Epithelial cell of esophagus (primary cell): ENCODE measurements around a stretch of chr22.

DNA sequence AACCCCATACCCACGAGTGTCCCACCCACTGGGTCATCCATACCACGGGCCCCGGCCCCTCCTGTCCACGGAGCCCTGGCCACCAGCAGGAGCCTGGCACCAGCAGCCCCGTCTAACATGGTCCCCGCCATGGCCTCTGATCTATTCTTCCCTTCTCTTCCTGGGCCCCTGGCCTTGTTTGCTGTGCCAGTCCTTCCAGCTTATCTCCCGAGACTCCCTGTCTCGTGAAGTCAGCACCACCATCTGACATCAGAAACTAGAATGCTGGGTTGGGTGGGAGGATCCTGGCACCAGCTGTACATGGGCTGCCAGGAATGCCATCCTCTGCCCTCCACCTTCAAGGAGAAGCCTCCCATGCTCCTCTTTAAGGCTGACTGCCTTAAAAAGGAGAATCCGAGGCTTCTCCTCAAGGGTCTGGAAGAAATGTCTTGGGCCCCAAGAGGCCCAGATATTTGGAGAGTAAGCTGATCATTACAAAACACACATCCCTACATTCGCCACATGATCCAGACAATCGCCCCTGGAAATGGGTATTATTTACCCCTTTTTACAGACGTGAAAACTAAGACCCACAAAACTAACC is 3.4 kb upstream of the CERK start:
- RRBS: no CpG with 5 or more reads among the region's 12 CpGs

GRCh38 chr22:46749879-46750852 is 12.1 kb upstream of the CERK start:
- RRBS: no CpG with 5 or more reads among the region's 18 CpGs

- RRBS: no CpG with 5 or more reads among the region's 18 CpGs
Measured at GRCh38 chr22:46753856-46754878, 8.3 kb upstream of the TBC1D22A start.

- RRBS: no CpG with 5 or more reads among the region's 8 CpGs
Measured at GRCh38 chr22:46764850-46765623, 2.6 kb downstream of the TBC1D22A start.

- RRBS: 85% methylated on average over 6 of the region's 15 CpGs
Measured at GRCh38 chr22:47042988-47043496, 280.6 kb downstream of the TBC1D22A start.

- RRBS: no CpG with 5 or more reads among the region's 23 CpGs
Measured at GRCh38 chr22:47053493-47054390, 291.3 kb downstream of the TBC1D22A start.

GRCh38 chr22:47292526-47292900 is 530.1 kb downstream of the TBC1D22A start:
- RRBS: no CpG with 5 or more reads among the region's 11 CpGs

DNA sequence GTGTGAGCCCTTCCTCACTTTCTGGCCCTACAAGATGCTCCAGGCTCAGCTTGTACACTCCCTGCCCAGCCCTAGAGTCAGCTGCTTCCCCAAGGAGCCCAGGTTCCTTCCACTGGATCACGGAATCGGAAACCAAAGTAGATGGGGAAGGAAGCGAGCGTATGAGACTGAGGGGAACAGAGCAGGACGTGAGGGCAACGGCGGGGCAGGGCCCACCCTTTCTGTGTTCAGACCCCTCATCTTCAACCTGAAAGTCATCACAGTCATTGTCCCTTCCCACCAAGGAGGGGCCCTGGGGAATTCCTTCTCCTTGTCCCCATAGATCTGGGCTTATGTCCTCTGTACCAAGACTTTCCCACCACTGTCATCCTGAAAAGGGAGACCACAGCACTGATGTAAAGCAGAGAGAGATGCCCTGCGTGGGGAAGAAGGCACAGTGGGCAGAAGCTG is 605.9 kb upstream of the TAFA5 start:
- RRBS: no CpG with 5 or more reads among the region's 8 CpGs

DNA sequence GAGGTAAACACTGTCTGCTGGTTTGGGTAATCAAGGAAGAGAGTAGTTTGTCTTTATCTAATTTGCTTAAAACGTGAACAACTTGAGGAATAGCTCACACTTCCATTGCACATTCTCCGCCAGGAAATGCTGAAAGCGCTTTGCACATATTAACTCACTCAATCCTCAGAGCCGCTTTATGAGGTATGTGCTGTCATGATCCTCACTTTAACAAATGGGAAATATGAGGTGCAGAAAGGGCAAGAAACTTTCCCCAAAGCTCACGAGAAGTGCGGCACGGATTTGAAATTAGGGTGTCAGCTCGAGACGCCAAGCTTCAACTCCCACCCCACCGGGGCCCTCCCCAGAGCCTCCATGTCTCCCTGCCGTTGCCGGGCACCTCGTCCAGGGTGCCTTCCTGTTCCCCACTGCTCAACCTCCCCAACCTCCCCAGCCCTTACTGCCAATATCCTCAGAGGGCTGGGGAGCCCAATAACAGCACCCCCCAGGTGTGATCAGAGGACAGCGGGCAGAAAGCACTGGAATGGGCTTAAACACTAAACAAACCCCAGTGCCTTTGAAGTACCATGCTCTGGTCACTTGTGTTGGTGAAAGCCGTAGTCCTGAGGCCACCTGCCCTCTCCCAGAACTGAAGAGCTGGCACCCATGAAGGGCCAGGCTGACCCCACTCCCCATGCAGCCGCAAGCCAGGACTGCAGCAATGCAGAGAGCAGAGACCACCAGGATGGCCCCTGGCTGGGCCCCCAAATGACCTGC is 390.5 kb upstream of the TAFA5 start:
- RRBS: no CpG with 5 or more reads among the region's 16 CpGs

GRCh38 chr22:48366728-48367010 is 122.7 kb upstream of the TAFA5 start:
- RRBS: no CpG with 5 or more reads among the region's 6 CpGs

GRCh38 chr22:48489912-48490563 is 685 bp downstream of the TAFA5 start:
- RRBS: 2% methylated on average over 45 of the region's 68 CpGs

GRCh38 chr22:48576444-48577344 is 87.3 kb downstream of the TAFA5 start:
- RRBS: 4% methylated on average over 56 of the region's 98 CpGs

DNA sequence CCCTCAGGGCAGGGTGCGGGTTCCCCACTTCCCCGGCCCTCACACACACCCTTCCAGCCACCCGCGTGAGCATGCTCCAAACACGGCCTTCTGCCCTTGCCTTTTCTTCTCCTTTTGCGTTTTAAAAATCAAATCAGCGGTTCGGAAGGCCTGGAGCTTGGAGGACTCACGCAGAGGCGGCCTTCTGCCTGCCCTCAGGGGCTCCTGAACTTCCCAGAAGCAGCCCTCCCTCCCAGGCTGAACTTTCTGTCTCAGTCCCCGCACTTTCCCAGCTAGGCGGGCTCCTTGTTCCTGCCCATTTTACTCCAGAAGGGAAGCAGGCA is 98.3 kb downstream of the TAFA5 start:
- RRBS: no CpG with 5 or more reads among the region's 12 CpGs

DNA sequence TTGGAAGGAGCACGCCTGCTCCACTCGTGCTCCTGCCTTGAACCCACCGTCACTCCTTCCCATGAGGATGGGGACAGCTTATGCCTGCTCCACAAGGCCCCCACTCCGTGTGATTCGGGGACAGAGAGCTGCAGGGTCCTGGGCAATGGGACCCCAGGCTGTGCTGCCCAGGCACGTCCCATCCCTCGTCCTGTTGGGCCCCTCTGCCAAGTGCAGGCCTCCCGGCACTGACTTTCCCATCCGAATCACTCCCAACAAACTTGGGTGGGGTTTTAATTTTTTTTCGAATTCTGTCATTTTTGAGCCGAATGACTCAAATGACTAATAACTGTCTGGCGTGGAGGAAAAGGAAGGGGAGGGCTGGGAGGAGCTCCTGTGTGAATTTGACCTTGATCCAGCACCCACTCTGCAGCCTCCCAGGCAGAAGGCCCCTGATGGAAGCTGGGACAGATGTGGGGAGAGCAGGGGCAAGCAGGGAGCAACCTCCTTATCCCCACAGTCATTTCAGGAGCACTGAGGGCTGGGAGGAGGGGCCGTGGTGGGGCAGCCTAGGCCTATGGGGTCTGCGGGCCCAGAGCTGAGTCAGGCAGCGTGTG is 165.1 kb downstream of the TAFA5 start:
- RRBS: no CpG with 5 or more reads among the region's 15 CpGs

- RRBS: no CpG with 5 or more reads among the region's 16 CpGs
Measured at GRCh38 chr22:49450167-49450644, 377.5 kb downstream of the BRD1 start.

- RRBS: 97% methylated on average over 3 of the region's 14 CpGs
Measured at GRCh38 chr22:49799203-49799713, 28.4 kb downstream of the BRD1 start.

GRCh38 chr22:49815572-49816101 is 12.0 kb downstream of the BRD1 start:
- RRBS: 74% methylated on average over 4 of the region's 15 CpGs

DNA sequence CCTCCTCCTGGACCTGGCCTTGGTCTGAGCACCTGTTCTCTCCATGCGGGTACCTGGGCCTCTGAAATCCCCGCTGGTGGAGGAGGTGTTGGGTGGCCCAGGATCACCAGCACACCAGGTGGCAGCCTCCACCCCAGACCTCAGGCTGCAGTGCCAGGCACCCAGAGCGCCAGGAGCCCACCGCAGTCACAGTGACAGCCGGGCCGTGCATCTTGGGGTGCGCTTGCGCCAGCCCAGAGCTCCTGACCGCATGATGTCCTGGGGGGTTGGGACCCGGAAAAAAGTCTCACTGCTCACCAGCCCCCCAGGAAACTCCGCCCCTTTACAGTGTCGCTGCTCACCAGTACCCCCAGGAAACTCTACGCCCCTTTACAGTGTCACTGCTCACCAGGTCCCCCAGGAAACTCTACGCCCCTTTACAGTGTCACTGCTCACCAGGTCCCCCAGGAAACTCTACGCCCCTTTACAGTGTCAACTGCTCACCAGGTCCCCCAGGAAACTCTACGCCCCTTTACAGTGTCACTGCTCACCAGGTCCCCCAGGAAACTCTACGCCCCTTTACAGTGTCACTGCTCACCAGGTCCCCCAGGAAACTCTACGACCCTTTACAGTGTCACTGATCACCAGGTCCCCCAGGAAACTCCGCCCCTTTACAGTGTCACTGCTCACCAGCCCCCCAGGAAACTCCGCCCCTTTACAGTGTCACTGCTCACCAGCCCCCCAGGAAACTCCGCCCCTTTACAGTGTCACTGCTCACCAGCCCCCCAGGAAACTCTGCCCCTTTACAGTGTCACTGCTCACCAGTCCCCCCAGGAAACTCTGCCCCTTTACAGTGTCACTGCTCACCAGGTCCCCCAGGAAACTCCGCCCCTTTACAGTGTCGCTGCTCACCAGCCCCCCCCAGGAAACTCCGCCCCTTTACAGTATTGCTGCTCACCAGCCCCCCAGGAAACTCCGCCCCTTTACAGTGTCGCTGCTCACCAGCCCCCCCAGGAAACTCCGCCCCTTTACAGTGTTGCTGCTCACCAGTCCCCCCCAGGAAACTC is 15.7 kb upstream of the PIM3 start:
- RRBS: 92% methylated on average over 6 of the region's 27 CpGs

GRCh38 chr22:49966310-49966730 is 5.7 kb downstream of the PIM3 start:
- RRBS: no CpG with 5 or more reads among the region's 5 CpGs

- RRBS: no CpG with 5 or more reads among the region's 2 CpGs
Measured at GRCh38 chr22:49969627-49969824, 9.0 kb downstream of the PIM3 start.